ENCODE measurements around the gene CAMSAP2.

DNA sequence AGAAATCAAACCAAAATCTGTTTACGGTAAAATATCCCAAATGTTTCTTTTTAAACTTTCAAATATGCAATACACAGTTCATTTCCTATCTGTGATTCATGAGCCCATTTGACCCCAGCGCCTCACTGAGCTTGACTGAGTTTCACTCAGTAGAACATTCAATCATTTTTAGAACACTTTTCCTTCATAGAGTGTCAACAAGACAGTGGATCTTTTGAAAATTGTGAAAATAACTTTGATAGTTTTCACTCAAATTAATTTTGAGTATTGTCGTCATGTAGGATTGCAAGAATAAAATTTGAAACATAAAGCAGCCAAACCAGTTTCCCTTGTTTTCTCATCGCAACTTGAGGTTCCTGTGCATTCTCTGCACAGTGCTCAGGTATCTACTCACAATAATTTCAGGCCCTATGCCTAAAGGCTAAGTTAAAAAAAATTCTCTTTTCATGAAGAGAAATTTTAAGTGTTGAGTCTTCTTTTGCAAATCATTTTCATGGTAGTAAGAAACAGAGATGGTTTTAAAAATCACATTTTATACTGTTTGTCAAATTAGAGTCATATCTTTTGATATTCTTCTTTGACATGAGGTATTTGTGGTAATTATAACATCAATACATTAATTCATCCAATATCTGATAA, 293.9 kb downstream of the PTPRC start:
- RRBS = no CpG with 5 or more reads among the region's 4 CpGs

- RRBS = no CpG with 5 or more reads among the region's 6 CpGs
Measured at GRCh38 chr1:198935956-198937187, 297.5 kb downstream of the PTPRC start.

GRCh38 chr1:200033360-200033863, 5.9 kb downstream of the NR5A2 start:
- RRBS = no CpG with 5 or more reads among the region's 10 CpGs

DNA sequence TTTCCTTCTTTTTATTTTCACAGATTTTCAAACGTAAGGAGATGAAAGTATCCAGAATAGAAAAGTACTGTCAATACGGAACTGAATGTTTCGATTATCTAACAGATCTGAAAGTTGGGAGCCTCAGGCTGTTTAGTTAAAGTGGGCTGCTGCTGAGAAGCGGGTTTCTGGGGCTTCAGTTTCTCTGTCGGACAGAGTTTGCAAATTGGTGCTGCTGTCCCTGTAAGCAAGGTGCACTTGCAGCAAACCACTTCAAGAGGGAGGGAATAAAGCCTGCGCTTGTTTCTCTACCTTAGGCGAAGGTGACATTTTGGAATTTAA, 15.6 kb downstream of the NR5A2 start:
- RRBS = no CpG with 5 or more reads among the region's 7 CpGs

DNA sequence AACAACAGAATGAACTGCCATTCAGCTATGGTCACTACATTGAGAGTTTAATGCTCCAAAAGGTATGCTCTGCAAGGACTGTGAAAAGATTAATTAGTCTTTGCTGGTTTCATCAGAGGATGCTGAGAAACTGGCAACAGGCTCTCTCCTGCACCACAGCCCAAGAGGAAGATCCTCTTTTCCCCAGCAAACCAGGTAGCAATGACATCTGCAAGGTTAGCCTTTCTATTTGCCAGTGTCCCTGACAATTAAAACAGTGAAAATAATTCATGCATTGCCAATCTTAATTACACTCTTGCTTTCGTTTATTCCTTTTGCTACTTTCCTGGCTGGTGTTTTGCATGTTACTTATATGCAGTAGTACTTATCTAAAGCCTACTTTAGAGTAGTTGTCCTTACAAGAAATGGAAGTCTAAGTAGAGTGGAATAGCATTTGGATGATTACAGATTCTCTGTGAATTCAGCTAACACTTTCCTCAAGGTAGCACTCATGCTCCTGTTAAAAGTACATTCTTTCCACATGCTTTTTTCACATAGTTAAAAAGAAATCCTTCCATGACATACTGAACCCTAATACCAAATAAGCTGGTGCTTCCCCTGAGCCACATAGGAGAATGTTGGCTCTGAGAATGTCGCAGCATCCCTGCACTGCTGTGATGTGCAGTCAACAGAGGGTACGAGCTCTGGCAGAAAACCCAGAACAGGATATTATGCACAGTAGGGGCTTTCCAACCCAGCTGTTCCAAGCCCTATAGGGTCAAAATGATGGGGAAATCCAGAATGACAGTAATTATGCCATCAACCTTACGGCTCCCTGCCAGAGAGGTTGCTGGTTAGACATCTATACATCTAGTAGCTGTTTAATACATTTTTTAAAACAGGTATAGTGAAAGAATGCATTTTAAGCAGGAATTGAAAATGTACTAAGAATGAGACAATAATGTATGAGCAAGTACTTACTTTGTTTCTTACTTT, 125.6 kb downstream of the NR5A2 start:
- RRBS = no CpG with 5 or more reads among the region's 4 CpGs

DNA sequence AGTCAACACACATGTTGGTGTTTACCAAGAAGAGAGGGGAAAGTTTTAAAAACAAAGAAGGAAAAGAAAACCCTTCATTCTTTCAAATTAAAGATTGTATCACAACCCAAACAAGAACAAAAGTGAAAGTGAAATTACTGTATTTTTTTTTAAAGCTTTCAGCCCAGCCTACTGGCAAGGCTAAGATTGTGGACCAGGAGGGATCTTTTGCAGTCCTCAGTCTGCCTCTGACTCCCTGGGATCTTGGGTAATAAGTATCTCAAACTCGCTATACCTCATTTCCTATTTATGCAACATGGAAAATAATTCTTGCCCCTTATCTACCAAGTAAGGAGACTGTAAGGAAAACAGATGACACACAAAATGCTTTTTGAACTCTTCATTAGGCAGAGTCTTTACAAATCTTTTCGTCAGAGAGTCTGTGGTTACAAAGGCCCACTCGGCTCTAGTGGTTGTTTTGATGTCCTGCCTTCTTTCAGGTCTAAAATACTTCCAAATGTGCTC, 57.7 kb downstream of the ZNF281 start:
- RRBS = no CpG with 5 or more reads among the region's 3 CpGs

DNA sequence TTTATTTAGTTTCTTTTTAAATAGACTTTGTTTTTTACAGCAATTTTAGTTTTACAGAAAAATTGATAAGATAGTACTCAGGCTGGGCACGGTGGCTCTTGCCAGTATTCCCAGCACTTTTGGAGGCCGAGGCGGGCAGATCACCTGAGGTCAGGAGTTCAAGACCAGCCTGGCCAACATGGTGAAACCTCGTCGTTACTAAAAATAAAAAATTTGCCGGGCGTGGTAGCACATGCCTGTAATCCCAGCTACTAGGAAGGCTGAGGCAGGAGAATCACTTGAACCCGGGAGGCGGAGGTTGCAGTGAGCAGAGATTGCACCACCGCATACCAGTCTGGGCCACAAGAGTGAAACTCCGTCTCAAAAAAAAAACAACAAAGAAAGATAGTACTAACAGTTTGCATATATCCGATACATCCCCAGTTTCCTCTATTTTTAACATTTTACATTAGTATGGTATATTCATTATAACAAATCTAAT, 3.8 kb upstream of the ZNF281 start:
- RRBS = no CpG with 5 or more reads among the region's 12 CpGs

DNA sequence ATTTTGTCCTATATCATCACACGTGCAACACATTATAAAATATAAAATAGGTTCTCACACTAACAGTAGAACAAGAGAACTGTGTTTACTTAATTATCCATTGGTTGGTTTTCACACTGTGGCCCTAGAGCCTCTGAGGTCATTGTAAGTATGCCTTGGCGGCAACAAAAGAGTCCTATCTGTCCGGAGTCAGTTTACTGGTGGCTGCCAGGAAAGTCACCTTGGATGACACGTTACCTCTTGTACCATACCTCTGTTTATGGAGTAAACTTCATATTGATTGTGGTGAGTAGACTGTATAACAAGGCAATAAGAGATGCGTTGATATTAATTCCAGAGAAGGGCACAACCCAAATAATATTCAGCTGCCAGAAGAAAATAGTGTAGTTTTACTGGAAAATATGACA, 20.3 kb upstream of the KIF14 start:
- RRBS = no CpG with 5 or more reads among the region's 5 CpGs

GRCh38 chr1:200728992-200729608, 9.6 kb upstream of the CAMSAP2 start:
- RRBS = no CpG with 5 or more reads among the region's 3 CpGs

DNA sequence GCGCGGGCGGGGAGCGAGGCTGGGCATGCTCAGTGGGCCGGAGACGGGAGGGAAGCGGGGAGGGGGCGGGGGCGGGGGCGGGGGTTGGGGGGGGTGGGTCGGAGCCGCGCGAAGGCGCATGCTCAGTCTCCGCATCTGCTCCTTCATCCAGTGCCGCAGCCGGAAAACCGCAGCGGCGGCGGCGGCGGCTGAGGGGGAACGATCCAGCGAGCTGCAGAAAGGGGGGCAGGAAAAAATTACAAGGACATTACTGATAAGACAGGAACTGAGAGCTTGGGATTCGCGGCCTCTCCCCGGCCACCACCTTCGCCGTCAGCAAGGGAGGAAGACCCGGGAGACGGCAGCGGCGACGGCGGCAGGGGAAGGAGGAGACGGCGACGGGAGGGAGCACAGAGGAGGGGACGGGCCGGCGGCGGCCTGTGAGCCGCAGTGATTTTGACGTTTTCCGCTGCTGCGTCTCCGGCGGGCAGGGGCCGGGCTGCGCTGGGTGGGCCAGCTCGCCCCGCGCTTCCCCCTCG, at the start of gene CAMSAP2:
TSS of gene CAMSAP2 (plus strand) at position 125 of the 518 bp plus-strand sequence.
- RRBS = under 1% methylated on average over 28 of the region's 56 CpGs

GRCh38 chr1:200969985-200970465, 53.5 kb downstream of the KIF21B start:
- RRBS = no CpG with 5 or more reads among the region's 7 CpGs

DNA sequence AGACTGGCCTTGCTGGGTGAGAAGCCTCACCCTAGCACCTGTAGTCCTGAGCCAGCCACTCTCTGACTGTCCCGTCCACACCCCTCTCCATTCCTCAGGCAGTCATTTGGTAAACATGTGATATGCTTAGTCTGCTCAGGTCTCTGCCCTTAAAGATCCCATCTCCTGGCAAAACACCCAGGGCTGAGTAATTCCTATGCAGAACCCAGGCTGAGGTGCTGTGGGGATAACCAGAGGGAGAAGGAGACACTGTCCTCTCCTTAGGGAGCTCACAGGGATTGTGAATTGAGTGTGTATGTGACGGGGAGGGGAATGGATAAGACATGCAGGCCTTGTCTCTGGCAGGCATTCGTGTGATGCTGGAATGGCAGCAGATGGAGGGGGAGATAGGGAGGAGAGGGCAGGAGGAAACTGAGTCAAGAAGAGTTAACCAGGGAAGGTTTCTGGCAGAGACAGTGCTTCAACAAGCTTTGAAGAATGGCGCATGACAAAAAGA, 13.5 kb upstream of the IGFN1 start:
- RRBS = no CpG with 5 or more reads among the region's 4 CpGs

DNA sequence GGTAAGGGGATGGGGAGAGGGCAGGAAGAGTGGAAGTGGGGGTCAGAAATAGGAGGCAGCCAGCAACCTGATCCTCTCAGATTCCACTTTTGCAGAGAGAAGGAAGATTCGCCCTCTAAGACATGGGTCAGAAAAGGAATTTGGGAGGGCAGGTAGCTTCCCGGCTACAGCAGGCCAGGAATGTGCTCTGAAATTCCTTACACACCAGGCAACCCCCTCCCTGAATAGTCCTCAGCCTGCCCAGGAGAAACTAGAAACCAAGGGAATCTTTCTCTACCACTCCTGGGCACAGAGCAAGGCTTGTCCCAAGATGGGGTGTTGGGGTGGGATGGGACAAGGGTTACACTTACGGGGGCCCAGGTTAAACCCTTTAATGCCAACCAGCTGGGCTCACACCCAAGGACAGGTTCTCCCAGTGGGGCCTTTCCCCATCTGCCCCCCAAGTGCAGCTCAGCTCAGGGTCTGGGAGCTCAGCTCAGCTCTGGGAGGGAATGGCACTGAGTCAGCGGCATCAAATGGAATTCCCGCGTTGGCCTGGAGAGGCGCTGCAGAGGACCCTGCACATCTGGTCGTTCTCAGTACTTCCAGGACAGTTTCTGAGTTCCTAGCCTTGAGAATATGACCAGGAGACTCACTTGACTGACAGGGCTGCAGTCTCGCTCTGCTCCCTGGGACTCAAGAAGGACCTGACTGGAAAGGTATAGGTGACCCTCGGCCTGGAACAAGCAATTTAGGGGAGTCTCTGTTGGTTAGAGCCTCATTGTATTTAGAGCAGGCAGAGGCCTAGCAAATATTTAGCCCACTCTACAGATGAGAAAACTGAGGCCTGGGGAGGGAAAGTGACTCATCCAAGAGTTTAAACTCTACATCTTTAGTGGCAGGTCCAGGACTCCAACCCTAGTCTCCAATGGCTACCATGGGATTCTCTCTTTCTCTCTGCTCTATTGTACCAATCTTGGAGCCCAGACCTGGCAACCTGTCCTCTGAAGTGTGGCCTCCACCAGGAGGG, 680 bp downstream of the TNNT2 start:
- RRBS = no CpG with 5 or more reads among the region's 10 CpGs

DNA sequence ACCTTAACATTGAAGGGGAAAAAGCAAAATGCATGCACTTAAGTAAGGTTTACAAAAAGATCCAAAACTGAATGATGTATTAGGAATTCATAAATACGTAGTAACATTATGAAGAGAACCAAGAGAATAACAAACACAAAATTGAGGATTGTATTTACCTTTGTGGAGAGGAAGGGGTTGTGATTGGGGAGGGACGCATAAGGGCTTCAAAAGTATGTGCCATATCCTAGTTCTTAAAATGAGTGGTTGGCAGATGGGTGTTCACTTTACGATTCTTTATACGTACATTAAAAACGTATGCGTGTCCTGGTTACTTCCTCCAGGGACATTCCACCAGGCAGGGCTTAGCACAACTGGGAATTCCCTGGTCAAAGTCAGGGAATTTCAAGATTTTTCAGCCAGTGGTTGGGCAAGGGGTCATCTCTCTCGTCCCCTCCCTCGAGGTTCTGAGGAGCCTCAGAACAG, 4.6 kb upstream of the LAD1 start:
- RRBS = no CpG with 5 or more reads among the region's 8 CpGs

- RRBS = no CpG with 5 or more reads among the region's 4 CpGs
Measured at GRCh38 chr1:201404848-201405231, 5.7 kb upstream of the LAD1 start.

DNA sequence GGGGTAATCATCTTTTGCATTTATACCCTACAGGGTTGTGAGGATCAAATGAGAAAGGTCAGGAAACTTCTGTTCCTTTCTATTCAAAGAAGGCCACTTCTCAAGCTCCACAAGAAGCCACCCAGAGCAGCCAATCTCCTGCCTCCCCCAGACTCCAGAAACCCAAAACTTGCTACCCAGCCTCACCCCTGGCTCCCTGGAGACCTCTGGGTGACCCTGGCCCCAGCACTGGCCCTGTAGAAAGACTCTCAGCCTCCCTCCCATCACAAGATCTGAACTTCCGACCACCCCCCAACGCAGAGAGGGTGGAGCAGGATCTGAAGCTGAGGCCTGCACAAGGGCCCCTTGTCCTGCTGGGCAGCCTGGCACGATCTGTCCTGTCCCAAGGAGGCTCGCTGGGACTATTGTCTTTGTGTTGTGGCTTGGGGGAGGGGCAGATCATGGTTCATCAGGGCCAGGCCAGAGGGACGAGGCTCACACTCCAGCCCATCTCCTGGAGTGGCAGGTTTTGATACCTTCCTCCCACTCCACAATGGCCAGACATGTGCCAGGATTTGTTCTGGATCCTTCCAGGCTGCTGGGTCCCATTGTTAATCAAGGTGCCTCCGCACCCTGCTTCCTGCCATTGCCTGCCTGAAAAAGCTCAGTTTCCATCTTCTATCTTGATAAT, 20.0 kb downstream of the PHLDA3 start:
- RRBS = no CpG with 5 or more reads among the region's 6 CpGs

- RRBS = 3% methylated on average over 10 of the region's 39 CpGs
Measured at GRCh38 chr1:201480033-201481022, 11.3 kb upstream of the PHLDA3 start.

DNA sequence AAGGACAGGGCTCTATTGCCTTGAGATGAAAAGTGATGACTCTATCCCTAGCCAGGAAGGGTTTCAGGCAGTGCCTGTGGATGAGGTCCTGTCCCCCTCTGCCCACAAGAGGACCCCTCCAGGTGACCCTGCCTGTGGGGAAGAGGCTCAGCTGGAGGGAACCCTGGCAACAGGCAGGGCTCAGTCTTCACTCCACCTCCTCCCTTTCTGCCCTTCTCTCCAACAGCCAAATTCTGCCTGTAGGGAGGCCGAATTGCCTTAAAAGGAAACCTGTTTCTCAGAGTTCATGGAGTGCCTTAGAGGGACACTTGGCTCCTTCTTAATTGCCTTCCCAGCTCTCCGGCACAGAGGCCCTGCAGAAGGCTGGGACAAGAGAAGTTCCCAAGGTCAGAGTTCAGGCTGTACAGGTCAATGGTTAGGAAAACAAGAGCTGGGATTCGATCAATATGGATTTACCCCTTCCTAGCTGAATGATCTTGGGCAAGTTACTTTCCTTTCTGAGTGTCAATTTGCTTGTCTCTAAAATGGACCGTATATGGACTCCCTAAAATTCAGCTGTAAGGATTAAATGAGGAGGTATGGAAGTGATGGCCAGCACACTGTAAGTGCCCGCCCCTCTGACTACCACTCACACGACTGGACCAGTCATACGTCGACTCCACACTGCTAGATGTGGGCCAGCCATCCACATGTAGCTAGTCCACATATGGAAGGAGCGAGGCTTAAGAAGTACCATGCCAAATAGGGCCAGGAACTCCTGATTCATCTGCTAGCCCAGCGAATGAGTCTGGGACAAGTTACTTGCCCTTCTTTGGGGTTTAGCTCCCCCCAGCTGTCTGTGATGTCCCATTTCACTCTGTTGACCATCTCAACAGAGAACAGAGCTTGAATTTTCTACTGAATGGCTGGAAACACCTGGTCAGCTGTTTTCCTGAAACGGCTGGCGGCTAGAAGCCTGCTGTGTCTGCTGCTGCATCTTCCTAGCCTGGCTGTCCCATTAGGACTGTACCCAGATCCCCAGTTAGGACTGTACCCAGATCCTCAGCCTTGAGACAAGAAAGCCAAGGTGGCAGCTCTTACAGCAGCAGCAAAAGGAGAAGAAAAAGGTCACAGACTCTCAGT, 6.0 kb downstream of the CSRP1 start:
- RRBS = no CpG with 5 or more reads among the region's 12 CpGs

DNA sequence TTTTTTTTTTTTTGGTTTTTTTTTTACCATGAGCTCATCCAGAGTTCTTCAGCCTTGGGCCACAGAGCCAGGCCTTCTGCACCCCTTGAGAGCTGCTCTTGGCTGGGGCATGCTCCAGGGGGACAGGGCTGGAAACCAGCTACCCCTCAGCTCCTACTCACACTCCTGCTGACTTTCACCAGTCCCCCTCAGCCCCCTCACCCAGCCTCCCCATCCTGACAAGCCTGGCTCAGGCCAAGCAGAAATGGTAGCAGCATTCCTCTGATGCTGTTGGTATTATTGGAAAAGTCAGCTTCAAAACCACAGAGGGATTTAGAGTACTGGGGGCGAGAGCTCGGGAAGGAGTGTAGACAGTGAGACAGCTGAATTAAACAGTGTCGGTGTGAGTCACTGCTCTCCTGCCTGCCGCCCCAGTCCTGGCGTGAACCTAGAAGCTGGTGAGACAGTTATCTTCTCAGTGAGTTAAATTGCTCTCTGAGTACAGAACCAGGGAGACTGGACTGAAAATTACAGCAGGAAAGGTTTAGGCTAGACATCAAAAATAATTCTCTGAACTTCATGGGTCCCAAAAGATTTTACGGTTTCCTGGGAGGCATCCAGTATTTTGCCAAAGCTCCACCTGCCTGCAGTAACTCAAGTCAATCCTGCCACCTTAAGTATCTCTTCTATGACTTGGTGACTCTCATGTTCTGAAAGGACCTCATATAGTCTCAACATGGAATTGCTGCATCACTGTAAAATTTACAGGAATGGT, 63.9 kb downstream of the NAV1 start:
- RRBS = no CpG with 5 or more reads among the region's 6 CpGs